Pericardium fibroblast (primary cell): ENCODE measurements around a stretch of chr1.

- RAMPAGE, long total RNA: no peak
Measured at GRCh38 chr1:248850251-248851425, 8.2 kb downstream of the ZNF692 start.

DNA sequence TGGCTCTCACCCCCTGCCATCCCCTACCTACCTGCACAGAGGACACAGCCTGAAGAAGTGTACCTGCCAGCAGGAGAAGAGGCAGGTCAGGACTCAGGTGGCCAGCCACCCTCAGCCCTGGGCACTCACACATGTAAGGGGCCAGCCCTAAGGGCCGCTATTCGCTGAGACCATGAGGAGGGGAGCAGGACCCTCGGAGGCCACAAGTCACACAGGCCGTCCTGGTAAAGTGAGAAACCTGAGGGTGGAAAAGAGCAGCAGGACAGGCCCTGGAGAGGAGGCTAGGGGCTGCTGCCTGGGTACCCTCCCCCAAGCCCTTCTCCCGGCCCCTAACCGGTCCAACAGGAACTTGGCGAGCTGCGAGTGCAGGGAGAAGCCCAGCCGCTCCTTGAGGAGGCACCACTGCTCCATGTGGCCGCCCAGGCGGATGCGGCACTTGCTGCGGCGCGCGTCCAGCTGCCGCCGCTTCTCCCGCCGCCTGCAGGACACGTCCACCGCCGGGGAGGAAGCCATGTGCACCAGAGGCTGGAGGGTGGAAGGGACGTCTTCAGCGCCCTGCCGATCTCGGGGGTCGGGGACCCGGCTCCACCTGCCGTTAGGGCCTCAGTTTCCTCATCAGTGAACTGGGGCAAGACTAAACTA is 967 bp downstream of the ZNF692 start:
- RAMPAGE, long total RNA: no peak

- RAMPAGE, long total RNA: no peak
Measured at GRCh38 chr1:248919181-248919380, 13.0 kb downstream of the PGBD2 start.